ENCODE measurements around a stretch of chr1.

DNA sequence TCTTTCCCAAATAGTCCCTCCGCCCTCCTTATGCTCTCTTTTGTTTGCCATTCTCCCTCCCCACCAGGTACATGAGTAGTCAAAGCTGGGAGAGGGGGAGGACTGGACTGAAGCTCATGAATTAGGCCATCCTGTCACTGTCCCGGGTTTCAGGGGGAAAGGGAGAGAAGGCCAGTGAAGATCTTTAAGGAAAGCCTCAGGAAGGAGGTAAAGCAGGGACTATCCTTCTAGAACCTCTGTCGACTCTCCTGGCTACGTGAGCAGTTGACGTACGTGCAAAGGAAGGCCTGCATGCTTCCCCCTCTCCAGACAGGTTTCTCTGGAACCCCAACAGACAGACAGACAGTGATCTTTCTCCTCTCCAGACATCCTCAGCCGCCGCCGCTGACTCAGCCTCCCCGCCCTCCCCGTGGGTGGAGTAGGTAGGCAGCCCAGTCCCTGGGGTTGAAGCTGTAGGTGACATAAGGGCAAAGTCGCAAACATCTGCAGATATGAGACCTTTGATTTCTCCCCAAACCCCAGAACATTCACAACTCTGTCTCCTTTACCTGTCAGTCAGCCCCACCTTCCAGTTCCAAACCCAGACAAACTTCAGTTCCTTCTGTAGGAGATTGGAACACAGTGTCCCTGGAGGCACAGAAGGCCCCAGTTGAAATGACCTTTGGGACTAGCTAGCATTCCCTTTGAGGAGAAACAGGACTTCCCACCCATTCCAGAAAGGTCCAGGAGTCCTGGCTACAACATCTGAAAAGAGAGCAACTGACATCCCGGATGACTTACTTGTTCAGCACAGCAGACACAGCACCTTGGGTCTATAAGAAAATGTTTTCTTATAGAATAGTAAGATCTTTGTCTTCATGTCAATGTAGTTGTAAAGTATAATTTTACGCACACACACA lies 145.9 kb upstream of the JUN start:
- PRO-cap = unidirectional peak, minus-strand start at position 321 of the sequence; bidirectional peak, plus-strand start at position 715 of the sequence, minus-strand start at position 373 of the sequence

GRCh38 chr1:59014249-59014495 lies 230.3 kb upstream of the JUN start:
- PRO-cap = no peak

GRCh38 chr1:59015614-59016246 lies 231.9 kb upstream of the JUN start:
- PRO-cap = no peak

GRCh38 chr1:59139394-59139862 lies 157.5 kb upstream of the FGGY start:
- PRO-cap = no peak

DNA sequence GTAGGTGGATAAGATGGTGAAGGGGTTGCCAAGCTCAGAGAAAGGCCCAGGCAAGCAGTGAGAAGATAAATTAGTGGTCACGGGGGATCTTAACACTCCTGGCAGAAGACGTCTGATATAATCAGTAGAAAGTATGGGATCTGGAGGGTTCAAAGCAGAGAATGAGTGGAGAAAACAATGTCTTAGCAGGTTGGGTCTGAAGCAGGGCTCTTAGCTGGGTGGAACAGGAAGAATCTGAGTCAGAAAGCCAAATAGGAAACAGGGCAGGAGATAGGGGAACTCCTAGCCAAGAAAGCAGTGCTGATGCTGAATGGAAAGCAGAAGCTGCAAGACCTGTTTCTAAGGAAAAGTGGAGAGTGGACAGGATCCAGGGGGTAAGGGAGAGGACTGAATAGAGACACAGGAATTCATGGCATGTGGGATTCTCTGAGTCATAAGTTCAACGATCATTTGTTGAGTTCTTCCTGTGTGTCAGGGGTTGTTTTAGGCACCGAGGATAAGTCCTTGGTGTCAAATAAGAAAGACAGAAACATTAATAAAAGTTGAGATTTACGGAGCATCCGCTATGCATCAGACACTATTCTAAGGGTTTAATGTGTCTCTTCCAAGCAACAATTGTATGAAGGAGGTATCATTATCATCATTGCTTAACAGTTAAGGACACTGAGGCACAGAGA lies 153.8 kb upstream of the FGGY start:
- PRO-cap = no peak

GRCh38 chr1:59511370-59511871 lies 214.5 kb downstream of the FGGY start:
- PRO-cap = no peak

GRCh38 chr1:60274337-60274689 lies 200.7 kb upstream of the C1orf87 start:
- PRO-cap = no peak

DNA sequence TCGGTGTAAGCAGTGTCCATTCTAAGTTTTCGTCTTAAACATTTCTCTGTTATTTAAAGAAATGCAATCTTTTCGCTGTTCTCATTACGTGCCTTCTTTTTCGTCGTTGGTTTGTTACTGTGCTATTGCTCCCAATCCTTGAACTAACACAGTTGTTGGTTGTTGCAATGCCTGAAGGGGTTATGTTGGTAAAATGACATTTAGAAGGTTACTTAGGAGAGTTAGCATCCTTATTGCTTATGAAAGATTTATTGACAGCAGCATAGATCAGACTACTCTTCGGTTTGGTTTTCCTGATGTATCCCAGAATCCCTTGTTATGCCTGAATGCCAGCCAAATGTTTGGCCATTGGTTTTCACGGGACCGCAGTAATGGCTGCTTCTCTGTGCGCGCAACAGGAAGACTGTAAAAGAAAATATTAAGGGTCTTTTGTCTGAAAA lies 8.1 kb downstream of the NFIA start:
- PRO-cap = no peak

DNA sequence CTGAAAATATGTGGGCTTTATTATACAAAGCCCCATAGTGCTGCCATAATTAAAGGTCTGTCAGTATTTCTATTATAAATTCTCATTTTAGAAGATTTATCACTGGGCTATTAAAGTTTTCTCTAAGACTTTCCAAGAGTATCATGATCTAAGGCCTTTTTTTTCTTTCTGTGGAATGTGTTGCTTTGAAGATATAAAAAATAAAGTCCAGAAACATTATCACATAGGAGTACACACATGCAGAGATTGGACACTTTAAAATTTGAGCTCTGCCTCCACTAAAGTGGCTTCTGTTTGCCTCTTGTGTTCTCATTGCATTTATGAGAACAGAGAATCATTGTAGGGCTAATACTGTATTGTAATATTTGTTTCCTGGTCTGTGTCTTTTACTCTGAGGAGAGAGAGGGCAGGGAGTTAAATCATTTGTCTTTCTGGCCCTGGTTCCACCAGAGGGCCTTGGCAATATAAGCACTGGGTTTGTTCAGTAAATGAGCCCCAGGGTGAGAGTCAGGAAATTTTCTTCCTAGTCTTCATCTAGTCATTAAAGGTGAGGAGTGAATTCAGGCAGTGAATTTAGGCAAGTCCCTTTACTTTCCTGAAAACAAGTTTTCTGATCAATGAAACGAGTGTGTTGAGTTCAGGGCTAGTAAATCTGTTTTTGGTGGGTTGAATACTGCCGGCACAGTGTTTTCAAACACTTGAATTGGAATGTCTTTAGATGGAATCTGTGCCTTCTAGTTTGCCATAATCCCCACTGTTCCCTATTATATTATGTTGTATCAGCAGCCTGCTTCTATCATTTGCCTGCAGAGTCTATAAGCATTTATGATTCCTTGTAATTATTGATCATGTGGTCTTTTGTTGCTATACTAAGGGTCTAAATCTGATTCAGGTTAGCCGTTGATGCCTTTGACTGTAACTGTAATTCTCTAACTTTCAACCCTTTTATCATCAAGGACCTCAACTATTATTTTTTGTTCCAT lies 70.4 kb downstream of the NFIA start:
- PRO-cap = no peak

DNA sequence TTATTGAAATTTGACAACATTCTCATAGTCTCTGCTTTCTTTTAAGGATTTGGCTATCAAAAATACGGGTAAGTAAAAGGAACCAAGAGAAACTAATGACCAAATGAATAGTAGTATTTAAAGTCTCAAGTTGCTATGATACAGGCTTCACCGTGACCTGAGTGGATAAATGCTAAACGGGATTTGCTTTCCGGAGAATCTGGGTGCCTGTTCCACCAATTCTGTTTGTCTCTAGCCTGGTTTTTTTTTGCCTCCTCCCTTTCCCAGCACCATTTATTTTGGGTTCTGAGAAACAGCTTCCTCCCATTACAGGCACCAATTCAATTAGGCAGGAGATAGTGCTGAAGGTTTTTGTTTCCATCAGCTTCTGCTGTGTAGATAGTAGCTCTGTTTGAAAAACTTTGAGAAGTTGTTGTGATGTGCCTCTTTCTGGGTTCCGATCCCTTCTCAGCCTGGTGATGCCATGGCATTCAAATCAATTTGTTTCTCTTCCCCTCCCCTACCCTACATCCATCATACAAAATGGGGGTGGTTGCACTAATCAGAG lies 108.9 kb downstream of the NFIA start:
- PRO-cap = no peak

DNA sequence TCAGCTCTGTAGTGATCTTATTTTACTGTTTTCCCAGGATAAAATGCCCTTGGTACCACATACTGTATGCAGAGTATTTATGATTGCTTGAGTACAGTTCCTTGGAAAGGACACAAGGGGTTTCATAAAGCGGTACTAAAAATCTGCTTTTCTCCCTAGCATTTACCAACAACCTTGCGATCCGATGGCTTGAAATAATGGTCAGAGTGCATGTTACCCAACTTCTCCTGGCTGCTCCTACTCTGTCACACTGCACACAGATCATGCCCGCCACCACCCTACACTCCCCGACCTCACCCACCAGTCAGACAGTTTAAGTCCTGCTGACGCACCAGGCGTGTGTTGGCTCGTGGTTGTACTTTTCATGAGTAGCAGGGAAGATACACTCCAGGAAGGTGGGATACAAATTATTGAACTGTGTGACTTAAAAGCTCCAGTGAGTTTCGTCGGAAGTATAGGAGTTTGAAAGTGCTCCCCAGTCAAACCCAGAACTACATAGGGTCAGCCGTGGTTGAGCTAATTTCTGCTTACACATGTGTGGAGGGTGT lies 131.3 kb downstream of the NFIA start:
- PRO-cap = no peak

DNA sequence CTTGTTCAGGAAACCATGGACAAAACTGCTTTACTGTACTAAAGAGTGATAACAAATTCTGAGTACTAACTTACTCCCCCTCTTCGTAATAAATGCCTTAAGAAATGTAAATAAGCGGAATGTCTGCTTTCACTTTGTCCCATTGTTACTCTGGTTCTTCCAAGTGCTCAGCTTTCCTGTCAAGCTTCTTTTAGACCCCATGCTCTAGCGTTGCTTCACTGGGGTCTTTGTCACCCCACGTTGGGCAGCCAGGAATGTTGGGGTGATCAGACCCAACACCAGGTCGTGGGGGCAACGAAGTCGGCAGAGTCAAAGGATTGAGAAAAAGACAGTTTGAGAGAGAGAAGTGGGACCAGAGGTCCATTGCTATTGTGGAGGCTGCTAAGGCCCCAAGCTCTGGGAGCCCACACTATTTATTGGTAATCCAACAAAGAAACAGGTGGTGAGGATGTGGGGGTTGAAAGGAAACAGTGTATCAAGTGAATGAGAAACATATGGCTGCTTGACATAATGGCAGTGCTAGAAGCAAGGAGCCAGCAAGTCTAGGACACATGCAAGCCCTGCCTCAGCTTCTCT lies 11.4 kb upstream of the L1TD1 start:
- PRO-cap = no peak

DNA sequence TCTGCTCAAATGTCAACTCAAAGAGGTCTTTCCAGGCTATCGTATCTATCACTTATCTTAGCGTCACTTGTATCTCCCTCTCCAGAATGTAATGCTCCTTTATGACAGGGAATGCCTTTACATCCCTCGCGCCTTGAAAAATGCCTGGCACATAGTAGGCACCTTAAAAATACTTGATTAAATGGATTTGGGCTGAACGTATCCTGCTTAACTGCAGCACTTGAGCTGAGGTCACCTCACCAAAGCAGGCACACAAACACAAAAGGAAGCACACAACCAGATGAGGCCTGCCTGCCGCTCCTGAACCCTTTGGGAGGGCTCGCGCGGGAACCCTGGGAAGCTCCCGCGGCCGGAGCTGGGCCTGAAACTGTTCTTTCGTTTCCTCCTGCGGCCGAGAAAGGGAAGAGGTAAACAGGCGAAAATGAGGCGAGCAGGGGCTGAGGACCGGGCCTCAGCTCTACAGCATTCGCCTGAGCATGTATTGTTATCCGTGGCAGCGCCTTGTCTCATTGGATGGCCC lies 1.1 kb upstream of the USP1 start:
- PRO-cap = no peak

DNA sequence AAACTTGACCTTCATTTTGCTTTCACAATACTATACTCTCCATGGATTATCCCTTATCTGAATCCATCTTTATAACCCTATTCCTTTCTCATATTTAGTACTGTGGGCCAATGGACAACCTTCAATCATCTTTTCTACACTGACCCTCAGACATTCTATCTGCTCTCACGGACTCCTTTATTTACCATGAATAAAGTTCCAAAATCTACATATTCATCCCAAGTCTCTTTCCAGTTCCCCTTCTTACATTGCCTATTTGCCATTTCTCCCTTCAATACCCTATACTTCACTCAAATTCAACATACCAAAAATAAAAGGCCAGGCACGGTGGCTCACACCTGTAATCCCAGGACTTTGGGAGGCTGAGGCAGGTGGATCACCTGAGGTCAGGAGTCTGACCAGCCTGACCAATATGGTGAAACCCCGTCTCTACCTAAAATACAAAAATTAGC lies 9.3 kb downstream of the ANGPTL3 start:
- PRO-cap = no peak

GRCh38 chr1:62612744-62613048 lies 15.4 kb downstream of the ANGPTL3 start:
- PRO-cap = no peak

DNA sequence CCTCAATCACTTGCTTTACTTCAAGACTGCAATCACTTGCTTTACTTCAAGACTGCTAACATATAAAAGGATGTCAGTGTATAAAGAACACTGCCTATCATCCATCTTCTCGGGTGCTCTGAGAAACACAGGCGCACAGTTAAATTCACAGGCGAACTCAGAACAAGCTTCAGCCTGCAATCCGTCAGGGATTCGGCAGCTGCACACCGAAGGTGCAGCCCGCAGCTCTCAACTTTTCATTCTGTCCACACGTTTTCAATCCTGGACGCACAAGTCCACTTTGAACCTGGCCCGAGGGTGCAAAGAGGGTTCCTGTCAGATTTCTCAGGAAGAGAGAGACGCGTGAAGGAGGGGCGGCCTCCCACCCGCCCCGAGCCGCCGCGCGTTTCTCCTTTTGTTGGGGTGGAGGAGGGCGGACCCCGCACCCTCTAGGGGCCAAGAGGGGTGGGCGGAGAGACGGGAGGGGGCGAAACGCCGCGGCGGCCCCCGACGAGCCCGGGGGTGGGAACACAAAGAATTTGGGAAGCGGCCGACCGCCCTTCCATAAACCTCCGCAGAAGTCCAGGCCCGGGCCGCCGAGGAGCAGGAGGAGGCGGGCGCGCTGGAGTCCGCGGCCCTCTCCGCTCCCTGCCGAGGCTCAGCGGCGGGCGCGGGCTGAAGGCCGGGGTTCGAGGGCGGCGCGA lies 674 bp downstream of the DOCK7 start:
- PRO-cap = unidirectional peak, plus-strand start at position 334 of the sequence

- PRO-cap = no peak
Measured at GRCh38 chr1:62746492-62746817, 37.5 kb upstream of the ATG4C start.

DNA sequence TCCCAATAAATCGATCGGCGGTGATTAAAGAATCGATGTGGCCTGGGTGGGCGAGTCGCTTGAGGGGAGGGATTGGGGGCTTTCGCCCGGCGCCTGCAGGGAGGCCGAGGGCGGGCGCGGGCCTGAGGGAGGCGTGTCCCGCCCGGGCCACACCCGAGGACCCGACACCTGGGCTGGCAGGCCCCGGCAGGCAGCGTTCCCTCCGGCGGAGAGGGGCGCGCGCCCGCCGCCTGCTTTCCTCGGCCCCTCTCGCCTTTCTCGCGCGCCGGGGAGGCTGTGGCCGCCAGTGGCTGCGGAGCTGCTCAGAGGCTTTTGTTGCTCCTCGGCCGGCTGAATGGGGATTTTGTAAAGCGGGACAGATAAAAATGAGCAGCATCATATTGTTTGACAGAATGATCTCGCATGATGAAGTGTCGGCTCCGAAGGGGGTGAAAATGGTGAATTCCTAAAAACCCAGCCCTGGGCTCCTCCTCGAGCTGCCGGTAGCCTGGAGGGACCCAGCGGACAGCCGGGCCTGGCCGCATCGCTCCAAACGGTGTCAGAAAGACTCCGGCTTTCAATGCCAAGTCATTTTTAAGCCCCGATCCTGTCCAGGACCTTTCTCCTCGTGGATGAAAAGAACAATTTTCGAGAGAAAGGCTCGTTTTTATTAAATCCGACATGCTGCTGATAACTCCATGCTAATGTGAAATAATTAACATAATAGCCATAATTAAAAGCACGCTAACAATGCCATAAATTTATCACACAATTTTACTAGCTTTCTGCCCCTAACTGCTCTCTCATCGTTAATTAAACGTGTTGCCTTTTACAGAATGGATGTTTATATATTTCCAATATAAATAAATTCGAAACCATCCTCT lies 4.8 kb upstream of the FOXD3 start:
- PRO-cap = no peak

GRCh38 chr1:63321542-63321769 lies 911 bp upstream of the FOXD3 start:
- PRO-cap = no peak

DNA sequence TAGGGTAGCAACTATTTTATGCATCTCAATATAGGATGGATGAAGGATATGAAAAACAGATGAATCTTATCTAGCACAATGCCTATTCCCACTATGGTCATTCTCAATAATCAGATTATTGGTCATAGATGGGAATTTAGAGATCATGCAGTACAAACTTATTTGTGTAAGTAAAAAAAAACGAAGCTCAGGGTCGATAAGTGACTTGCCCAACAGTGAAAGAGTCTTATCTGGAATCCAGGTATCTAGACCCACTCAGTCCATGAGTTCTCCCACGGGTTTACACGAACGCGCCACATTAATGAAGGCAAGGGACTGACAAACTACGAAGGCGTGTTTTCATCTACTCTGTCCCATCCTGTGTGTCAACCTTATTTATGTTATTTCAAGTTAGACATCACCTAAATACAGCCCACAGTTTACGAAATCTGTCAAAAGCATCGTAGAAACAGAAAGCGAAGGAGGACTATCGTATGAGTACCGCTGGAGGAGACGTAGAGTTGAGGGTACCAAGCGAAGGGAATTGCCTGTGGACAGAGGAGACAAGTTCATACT lies 475 bp downstream of the ITGB3BP start:
- PRO-cap = no peak

Data from duodenum (tissue), 1 donor.